RPMI7951 (cell line): ENCODE data around the genes RUVBL2, CGB3 and CGB7.

- RAMPAGE, long total RNA, result no peak
Measured at GRCh38 chr19:48873650-48874206, 1.5 kb downstream of the PPP1R15A start.

DNA sequence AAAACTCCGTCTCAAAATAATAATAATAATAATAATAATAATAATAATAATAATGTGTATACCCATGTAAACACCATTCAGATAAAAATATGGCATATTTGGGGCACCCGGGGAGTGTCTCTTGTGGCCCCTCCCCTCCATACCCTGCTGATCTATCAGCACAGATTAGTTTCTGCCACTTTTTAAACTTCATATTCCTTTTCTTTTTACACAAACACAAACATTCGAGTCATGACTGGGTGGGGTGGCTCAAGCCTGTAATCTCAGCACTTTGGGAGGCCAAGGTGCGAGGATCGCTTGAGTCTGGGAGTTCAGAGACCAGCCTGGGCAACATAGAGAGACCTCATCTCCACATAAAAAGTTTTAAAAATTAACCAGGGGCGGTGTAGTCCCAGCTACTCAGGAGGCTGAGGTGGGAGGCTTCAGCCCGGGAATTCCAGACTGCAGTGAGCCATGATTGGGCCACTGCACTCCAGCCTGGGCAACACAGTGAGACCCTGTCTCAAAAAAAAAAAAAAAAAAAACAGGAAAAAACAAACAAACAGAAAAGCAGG is 776 bp upstream of the BAX start:
- RAMPAGE, long total RNA, result no peak

DNA sequence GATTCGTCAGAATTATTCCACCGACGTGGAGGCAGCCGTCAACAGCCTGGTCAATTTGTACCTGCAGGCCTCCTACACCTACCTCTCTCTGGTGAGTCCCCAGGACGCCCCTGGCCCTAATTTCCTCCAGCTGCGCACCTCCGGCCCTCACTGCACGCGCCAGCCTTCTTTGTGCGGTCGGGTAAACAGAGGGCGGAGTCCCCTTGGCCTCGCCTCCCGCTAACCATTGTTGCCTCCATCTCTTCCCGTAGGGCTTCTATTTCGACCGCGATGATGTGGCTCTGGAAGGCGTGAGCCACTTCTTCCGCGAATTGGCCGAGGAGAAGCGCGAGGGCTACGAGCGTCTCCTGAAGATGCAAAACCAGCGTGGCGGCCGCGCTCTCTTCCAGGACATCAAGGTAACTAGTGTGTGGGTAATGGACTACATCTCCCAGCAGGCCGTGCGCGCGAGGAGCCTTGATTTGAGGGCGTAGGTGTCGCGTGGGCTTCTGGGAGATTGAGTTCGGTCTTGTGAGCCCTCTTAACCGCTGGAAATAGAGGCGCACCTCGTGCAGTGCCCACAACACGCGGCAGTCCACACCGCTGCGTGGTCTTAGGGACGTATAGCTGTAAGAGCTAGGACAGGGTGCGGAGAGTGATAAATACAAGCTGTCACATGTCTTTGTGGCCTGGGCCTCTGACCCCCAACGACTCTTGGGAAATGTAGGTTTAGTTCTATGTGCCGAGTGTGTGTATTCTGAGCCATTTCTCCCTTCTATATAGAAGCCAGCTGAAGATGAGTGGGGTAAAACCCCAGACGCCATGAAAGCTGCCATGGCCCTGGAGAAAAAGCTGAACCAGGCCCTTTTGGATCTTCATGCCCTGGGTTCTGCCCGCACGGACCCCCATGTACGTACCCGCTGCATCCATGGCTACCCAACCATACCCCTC is 675 bp downstream of the FTL start:
- RAMPAGE, long total RNA, result no peak

GRCh38 chr19:48967231-48967390 is 2.0 kb downstream of the FTL start:
- RAMPAGE, long total RNA, result no peak

- RAMPAGE, long total RNA, result no peak
Measured at GRCh38 chr19:48991961-48992704, 976 bp downstream of the GYS1 start.

DNA sequence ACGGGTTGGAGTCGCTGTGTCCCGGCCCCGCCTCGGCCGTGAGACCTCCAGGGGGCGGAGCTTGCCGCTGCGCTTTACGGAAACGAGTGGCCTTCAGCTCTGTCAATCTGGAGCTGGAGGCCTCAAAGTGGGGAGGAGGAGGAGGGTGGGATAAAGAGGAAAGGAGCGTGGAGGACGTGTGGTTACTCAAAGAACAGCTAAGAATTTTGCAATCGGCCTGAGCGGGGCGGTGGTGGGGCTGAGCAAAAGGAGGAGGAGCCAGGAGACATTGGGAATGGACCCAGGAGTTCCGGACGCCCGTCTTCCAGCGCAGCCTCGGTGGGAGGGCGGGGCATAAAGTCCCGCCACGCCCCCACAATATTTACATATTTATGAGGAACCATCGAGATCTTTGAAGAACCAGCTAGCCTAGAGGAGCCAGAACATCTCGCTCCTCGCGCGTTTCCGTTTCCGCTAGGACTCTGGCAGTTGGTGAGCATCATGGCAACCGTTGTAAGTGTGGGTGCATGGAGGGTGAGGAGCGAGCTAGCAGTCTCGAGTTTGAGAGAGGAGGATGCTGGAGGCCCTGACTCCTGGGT is at the start of gene RUVBL2:
Gene RUVBL2 (plus strand): TSS at position 456 of the 578 bp plus-strand sequence.
- RAMPAGE, long total RNA, result no peak

DNA sequence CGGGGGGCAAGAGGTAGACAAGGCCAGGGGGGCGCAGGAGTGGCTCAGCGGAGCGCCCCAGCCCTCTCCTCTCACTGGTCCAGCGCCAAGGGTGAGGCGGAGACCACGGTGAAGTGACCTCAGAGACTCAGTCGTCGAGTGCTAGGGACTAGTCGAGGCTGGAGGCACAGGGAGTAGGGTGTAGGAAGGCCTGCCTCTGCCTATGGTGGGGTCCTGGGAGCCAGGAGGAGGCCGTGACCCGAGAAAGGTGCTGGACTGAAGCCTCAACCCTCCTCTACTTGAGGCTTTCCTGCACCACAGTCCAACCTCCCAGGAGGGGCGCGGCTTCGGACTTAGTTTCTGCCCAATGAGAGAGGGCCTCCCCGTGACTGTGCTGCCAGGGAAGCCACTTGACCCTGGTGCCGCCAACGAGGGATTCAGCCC is at the start of gene CGB3:
Gene CGB3 (minus strand): TSS at position 252 of the 423 bp plus-strand sequence.
- RAMPAGE, long total RNA, result no peak

DNA sequence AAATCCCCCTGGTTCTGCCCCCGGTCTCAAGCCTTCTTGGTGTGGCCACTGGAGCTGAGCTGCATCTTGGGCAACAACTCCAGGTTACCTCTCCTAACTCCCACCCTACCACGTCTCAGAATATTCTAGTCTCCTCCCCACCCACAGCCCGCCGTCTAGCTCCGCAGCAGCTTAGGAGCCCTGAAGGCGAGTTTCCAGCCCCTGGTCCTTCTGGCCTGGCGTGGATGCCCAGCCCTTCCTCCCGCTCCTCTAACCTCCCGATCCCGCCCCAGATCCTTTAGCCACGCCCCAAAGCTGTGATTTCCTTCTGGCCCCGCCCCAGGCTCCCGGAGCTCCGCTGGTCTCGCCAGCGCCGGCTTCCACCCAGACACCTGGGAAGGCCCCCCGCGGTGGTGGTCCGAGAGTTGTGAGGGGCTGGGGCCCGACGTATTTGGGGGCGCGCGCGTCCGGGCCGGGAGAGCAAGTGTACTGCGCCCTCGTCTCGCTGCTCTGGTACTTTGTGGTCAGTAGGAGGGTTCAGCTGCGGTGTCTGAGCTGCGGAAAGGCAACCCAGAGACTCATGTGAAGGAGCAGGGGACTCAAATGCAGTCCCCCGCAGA is at the start of gene CGB7:
Gene CGB7 (minus strand): TSS at position 226 of the 599 bp plus-strand sequence.
- RAMPAGE, long total RNA, result no peak

DNA sequence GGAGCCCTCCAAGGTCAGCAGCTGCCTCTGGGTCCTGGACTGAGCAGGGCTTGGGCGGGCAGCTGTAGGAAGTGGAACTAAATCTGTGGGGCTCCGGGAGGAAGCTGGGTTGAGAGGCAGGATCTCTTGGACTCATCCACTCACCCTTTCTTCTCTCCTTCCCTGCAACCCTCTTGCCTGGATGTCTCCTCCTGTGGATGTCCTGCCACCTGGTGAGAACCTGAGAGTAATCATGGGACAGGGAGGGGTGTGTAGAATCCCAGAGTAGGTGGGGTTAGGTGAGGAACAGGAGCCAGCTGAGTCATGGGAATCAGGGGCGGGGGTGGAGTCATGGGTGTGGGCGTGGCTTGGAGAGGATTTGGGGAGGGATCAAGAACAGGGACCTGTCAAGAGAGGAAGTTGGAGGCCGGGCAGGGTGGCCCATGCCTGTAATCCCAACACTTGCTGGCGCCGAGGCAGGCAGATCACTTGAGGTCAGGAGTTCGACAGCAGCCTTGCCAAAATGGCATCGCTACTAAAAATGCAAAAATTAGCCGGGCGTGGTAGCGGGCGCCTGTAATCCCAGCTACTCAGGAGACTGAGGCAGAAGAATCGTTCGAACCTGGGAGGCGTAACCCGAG is 16.7 kb downstream of the PPFIA3 start:
- RAMPAGE, long total RNA, result no peak

- RAMPAGE, long total RNA, result no peak
Measured at GRCh38 chr19:49150200-49150861, 4.9 kb downstream of the HRC start.

GRCh38 chr19:49150862-49151502 is 4.2 kb downstream of the HRC start:
- RAMPAGE, long total RNA, result no peak

DNA sequence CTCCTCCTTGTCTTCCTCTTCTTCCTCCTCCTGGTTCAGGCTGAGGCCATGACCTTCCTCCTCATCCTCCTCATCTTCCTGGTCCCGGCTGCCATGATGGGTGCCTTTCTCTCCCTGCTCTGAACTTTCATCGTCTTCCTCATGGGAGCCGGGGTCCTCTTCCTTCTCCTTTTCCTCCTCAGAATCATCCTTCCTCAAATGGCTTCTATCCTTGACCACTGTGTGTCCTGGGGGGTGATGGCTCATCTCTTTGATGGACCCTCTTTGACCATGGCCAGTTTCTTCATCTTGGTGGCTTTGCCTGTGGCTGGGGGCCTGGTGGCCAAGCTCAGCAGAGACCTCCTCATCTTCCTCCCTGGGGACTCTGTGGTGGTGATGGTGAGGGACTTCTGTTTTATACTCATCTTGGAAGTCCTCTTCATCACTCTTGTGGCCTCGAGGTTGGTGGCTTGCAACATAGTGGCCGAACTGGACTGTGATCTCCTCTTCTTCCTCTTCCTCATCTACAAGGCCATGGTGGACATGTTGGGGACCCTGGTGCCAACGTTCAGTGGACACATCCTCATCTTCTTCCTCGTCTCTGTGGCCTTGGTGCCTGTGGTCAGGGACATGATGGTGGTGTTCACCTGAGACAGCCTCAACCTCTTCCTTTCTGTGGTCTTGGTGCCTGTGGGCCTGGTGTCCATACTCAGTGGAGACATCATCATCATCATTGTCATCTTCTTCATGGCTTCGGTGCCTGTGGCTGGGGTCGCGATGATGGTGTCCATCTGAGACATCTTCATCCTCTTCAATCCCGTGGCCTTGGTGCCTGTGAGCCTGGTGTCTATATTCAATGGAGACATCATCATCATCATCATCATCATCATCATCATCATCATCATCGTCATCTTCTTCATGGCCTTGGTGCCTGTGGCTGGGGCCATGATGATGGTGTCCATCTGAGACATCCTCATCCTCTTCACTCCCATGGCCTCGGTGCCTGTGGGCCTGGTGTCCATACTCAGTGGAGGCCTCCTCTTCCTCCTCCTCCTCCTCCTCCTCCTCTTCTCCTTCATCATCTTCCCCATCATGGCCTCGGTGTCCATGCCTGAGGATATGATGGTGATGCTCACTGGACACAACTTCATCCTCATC is 1.2 kb downstream of the HRC start:
- RAMPAGE, long total RNA, result no peak

DNA sequence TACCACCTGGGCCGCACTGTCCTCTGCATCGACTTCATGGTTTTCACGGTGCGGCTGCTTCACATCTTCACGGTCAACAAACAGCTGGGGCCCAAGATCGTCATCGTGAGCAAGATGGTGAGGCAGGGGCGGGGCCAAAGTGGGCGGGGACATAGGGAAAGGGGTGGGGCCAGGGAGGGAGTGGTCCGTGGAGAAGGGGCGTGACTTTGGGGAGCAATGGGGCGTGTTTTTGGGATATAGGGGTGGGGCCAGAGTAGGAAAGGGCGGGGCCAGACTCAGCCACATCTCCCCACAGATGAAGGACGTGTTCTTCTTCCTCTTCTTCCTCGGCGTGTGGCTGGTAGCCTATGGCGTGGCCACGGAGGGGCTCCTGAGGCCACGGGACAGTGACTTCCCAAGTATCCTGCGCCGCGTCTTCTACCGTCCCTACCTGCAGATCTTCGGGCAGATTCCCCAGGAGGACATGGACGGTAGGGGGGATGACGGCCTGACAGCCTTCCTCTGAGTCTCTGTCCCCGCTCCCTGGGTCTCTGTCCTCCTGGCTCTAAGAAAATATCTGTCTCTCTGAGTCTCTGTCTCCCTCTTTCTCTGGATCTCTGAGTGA is 42.8 kb downstream of the TRPM4 start:
- RAMPAGE, long total RNA, result no peak

DNA sequence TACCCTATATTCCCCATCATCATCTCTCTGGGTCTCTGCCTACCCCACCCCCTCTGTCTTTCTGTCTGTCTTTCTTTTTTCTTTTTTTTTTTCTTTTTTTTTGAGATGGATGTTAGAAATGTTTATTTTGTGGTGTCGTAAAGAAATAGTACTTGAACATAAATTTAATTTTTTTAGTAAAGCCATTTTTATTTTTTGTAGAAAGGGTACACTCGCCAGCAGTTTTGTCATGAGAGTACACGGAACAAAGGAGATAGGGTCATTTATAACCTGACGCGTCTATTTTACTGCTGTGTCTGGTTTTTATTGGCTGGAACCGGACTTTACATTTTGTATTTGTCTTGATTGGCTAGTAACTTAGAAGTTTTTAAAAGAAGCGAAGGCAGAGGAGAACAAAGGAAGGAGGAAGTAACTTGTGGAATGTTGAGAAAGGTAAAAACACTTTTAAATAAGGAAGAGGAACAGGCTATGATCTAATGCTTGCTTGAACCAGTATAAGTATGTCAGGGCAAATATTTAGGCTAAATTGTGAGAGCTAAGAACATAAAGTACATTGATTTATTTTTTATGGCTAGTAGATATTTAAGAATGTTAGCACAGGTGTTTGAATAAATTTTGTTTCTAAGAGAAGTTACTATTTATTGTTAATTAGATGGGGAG is 43.5 kb downstream of the TRPM4 start:
- RAMPAGE, long total RNA, result no peak

- RAMPAGE, long total RNA, result no peak
Measured at GRCh38 chr19:49331469-49332573, 3.4 kb upstream of the CD37 start.

GRCh38 chr19:49395429-49396202 is 7.6 kb downstream of the KASH5 start:
- RAMPAGE, long total RNA, result no peak

- RAMPAGE, long total RNA, result no peak
Measured at GRCh38 chr19:49413176-49413790, 10.0 kb downstream of the PTH2 start.

DNA sequence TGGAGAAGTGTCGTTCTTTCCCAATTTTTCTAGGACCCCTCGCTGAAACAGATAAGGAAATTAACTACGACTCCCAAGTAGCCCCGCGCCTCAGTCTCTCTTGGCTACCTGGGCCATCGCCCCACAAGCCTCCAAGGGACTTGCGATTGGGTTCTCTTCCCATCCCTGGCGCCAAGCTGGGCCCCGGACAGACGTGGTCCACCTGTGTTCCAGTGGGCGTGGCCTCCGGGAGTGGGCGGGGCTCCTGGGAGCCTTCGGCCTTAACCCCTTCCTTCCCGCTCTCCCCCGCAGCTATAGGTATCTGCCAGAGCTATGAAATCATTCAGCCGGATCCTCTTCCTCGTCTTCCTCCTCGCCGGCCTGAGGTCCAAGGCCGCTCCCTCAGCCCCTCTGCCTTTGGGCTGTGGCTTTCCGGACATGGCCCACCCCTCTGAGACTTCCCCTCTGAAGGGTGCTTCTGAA is 962 bp downstream of the GFY start:
- RAMPAGE, long total RNA, result no peak

DNA sequence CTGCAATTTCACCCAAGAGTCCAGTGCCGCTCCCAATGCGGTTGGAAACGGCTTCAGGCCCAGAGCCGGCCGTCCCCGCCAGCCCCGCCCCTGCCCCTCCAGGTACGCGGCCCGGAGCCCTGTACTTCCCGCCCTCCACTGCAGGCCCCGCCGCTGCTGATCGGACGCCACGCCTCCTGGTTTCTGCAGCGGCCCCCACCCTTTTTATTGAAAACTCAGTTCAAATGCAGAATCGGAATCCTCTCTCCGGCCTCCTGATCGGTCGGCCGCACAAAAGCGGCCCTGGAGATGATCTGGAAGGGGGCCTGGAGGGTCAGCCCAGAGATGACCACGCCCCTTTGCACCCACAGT is 3.1 kb downstream of the GFY start:
- RAMPAGE, long total RNA, result no peak

DNA sequence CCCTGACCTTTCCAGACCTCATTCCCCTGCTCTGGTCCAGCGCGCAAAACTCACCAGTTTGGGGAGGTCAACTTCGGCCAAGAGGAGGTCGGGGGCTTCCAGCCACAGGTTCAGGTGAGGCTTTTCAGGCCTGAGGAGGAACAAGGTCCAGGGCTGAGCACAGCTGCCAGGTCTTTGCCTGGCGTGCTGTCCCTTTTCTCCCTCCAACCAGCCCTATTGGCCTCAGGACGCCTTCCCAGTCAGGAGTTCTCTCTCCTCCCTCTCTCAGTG is 4.7 kb downstream of the PIH1D1 start:
- RAMPAGE, long total RNA, result no peak